Measurements from ENCODE around the genes FAM25A and NUTM2D.

DNA sequence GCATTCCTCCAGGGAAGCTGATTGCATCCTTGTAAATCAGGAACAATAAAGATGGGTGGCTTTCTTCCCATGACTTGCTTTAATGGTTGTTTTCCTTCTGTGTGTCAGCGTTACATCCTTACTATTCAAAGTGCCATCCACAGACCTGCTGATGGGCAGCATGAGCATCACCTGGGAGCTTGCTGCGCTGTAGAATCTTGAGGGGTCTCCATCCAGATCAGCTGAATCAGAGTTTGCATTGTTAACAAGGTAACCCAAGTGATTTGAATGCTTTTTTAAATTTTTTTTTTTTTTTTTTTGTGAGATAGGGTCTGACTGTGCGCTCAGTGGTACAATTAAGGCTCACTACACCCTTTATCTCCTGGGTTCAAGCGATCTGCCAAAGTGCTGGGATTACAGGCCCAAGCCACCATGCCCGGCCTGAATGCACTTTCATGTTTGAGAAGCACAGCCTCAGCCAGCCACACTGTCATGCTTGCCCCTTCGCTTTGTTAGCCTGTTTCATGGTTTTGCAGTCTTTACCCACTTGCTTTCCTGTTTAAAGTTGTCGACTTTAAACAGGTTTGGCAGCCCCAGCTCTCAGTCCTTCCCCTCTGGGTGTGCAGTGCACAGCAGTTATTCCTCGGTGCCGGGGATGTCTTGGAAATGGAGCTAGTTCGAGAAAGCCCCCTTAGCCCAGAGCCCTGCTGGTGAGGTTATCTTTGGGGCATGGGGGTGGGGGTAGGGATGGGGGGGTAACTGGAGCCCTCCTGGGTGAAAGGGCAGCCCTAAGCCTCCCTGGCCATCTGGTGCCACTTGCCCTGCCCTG is 14.5 kb downstream of the TSPAN14 start:
- PRO-cap: no peak

- PRO-cap: bidirectional peak, plus-strand start at chr10:80499123, minus-strand start at chr10:80498899
These were observed 38.8 kb upstream of the SH2D4B start for GRCh38 chr10:80498643-80499528.

DNA sequence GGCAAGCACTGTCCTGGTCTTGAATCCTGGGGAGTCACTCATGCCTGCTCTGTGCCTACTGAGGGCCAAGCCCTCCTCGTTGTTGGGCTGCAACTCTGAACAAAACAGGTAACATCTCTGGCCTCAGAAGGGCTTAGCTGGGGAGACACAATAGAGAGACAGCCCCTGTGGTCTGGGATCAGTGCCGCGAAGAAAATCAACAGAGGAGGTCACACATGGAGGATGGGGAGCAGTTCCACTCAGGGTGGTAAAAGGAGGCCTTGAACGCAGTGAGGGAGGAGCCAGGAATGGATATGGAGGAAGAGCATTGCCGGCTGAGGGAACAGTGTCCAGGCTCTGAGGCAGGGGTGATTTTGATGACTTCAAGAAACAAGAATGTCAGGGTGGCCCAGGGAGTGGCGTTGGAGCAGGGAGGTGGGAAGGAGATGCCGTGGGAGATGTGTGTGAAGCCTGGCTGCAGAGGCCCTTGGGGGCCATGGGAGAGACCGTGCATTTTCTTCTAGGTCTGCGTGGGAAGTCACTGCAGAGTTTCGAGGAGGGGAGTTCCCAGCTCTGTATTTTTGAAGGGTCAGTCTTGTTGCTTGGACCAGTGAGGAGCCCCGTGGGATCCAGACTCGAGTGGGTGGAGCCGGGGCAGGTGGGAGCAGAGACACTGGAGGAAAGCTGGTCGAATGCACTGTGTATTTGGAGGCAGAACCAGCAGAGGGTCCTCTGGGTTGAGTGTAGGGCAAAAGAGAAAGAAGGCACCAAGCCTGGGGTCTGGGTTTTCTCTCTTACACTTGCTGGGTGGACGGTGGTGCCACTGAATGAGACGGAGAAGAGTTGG is 35.7 kb upstream of the SH2D4B start:
- PRO-cap: no peak

DNA sequence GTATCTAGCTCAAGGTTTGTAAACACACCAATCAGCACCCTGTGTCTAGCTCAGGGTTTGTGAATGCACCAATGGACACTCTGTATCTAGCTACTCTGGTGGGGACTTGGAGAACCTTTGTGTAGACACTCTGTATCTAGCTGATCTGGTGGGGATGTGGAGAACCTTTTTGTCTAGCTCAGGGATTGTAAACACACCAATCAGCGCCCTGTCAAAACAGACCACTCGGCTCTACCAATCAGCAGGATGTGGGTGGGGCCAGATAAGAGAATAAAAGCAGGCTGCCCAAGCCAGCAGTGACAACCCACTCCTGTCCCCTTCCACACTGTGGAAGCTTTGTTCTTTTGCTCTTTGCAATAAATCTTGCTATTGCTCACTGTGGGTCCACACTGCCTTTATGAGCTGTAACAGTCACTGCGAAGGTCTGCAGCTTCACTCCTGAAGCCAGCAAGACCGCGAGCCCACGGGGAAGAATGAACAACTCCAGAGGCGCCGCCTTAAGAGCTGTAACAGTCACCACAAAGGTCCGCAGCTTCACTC is 6.1 kb downstream of the SH2D4B start:
- PRO-cap: no peak

DNA sequence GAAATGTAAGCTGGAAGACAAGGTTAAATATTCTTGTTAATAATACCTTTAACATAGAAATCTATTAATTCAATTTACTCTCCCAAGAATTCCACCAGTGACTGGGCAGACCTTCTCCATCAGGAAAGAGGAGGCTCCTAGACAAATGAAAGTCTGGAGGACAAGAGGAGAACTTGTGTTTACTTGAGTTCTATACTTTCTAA is 389.1 kb upstream of the NRG3 start:
- PRO-cap: no peak

GRCh38 chr10:81875295-81875971 is 439 bp downstream of the NRG3 start:
- PRO-cap: no peak

DNA sequence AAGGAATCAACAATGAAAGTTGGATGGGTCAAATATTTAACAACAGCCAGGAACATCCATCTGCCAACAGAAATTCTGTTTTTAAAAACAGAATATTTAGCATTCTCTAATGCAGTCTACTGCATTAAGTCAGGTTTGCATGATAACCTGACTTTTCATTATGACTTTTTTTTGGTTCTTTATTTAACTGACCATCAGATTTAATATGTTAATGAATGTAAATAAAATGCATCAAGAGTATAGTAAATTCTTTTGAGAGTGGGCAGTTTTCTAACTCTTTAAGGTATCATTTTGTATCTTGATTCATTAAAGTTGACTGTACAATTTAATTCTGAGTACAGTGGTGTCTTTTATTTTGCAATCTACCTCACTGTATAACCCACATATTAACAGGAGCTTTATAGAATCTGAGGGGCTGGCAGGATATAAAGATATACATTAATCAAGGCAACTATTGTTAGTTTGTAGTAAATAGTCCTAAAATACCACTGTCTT is 328.8 kb downstream of the NRG3 start:
- PRO-cap: no peak

GRCh38 chr10:83539675-83540385 is 599.5 kb upstream of the GHITM start:
- PRO-cap: unidirectional peak, plus-strand start at chr10:83540297

DNA sequence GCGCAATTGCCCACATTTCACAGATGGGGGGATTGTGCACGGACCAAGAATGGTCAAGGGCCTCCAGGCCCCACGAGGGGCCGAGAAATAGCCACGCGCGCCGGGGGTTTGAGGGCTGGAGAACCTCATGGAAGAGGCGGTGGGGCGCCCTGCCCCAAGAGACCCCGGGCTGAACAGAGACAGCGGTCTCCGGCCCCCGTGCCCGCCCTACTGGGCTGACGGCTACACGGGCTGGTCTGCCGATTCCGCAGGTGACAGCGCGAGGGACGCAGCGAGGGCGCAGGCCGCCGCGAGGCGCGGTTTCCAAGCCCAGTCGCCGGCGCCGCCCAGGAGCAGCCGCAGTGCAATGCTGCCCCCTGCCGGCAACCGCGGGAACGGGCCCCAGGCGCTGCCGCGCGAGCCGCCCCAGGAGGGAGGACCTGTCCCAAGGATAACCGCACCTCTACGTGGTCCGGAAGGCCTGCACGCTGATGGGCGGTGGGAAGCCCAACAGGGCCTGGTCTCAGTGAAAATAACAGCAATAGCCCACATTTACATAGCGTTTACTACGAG is 10.5 kb upstream of the GRID1 start:
- PRO-cap: no peak

DNA sequence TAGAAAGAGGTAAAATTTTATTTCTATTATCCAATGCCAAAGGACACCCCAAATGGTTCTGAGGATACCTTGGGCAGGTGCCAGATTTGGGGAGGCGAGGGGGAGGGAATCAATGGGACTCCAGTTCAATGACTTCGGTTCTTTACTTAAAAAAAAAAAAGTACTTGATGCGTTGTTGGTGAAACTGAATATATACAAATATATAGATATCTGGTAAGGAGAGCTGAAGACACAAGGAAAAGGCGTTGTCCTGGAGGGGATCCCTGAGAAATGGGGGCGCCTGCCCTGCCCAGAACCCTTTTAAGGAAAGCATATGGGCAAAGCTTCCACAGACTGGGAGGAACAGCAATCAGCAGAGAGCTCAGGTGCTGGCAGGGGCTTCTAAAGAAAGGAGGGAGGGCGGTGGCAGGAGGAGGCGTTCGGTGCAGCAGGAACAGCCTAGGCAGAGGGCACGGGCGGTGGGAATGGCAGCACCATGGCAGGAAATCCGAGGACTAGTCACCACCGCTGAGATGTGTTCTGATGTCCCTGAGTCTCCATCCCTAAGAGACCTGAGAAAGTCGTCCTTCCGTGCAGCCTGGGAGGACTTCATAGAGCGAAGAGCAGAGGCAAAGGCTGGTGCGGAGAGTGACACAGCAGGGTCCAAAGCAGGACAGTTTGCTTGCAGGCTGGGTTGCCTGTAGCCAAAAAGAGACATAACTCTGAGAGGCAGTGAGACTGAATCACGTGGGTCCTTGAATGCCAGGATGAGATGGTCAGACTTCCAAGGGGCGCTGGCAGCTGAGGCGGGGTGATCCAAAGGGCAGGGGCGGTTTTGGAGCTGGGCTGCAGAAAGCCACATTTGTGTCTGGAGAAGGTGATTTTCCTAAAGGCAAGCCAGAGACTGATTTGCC is 35.6 kb upstream of the GRID1 start:
- PRO-cap: no peak

DNA sequence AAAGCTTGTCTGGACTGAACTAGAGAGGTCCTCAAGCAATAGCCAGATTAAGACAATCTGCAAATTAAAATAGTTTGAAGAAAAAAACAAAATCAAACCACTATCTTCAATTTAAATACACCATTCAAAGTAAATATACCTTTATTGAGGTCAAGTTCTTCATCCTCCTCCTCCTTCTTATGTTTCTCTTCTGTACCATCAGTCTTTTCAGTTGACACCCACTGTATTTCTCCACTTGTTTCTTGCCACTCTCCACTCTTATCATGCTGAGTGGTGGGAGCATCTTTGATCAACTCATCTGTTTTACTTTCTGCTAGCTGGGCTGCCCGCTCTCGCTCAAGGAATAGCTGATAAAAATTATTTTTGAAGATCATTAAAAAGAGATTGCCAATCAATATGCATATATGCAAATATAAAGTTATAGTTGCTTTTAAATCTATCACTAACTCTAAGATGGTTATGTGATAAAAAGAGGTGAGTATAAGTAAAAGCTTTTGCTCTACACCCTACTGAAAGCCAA is 75.4 kb downstream of the WAPL start:
- PRO-cap: no peak

GRCh38 chr10:86485993-86486454 is 35.6 kb downstream of the WAPL start:
- PRO-cap: no peak

- PRO-cap: no peak
These were observed 1.0 kb downstream of the LDB3 start for GRCh38 chr10:86669180-86669940.

- PRO-cap: unidirectional peak, plus-strand start at chr10:86686217; unidirectional peak, plus-strand start at chr10:86686334
These were observed 17.9 kb downstream of the LDB3 start for GRCh38 chr10:86686112-86686632.

DNA sequence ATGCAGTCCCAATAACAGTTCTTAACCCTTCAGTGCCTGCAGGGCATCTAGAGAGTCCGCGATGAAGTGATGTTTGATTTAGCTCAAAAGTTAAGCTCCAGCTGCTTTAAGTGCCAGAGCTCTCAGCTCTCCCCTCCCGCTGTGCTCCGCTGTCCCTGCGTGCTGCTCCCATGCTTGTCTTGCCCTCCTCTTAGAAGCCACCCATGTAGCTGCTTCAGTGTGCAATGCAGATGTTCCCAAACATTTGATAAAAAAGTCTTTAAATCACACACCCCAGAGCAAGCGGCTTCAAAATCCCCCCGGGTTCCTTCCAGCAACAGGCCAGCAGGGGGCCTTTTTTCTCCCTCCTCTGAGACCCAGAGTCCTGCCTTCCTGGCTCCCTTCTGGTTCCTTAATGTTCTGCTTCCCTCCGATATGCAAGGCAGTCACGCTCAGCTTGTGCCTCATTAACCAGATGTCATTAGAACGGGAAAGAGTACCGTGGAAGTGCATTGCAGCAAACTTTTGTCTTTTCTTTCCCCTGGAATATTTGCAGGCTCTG is 25.4 kb downstream of the LDB3 start:
- PRO-cap: no peak

DNA sequence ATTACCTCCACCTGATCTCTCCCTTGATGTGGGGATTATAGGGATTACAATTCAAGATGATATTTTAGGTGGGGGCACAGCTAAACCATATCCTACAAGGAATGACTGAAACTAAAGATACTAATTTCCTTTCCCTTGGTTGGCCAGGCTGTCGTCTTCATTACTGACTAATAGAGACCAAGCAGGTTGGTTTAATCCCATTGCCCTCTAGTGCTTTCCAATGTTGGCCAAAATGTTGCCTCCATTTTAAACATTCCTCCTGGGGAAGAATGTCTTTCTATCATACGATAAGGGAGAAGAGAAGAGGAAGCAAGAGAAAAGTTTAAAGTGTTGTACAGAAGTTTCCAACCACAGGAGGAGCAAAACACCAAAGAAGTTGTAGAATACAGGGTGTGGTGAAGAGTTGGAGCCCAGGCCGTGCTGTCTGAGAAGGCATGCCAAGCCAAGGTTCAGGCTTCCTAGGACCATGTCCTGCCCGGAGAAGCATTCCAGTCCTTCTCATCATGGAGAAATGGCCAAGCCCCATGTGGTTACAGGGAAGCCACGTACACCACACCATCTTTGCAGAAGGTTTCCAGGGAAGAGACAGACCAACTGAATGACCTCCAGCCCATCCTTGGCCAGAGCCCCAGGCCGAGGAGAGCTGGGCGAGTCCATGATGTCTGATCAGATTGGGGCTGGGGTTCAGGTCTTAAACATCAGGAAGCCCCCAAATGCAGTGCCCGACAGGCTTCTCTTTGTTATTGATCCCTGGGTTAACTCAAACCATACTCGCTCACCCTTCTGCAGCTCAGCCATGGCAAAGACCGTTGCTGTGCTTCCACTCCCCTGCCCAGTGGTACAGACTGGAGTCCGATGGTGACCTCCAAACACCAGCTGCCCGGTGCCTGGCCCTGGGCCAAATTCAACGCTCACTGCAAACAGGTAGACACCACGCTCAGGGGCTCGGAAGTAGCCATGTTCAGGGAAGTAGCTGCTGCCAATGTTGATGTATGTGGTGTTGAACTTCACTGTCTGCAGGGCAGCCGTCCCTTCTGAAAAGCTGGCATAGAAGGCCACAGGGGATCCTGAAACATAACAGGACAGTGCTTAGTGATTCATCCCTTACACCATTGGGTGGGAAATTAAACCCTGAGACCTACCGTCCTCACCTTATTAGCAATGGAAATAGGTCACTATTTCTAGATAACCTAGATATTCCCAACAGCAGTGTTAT is 20.9 kb downstream of the MMRN2 start:
- PRO-cap: no peak

GRCh38 chr10:86970598-86971414 is 2.5 kb downstream of the ADIRF start:
- PRO-cap: bidirectional peak, plus-strand start at chr10:86970747, minus-strand start at chr10:86970657; unidirectional peak, minus-strand start at chr10:86971004; unidirectional peak, minus-strand start at chr10:86971025; bidirectional peak, plus-strand start at chr10:86971383, minus-strand start at chr10:86971240

DNA sequence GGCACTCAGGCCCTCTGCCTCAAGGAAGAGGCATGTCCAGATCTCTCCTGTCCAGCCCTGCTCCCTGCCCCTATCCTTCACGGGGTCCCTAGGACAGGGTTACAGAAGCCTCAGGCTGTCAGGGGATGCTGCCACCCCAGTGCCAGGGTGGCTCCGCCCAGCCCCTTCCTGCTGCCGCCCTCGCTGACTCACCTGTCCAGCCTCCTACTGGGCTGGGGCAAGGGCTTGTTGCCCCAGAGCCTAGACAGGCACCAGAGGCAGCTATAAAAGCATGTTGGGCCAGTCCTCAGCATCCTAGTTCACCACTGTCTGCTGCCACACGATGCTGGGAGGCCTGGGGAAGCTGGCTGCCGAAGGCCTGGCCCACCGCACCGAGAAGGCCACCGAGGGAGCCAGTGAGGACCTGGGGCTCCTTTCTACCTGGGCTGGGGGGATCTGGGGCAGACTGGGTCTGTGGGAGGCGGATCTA is at the start of gene FAM25A:
TSS of gene FAM25A (plus strand) at position 292 of the 469 bp plus-strand sequence.
- PRO-cap: no peak

DNA sequence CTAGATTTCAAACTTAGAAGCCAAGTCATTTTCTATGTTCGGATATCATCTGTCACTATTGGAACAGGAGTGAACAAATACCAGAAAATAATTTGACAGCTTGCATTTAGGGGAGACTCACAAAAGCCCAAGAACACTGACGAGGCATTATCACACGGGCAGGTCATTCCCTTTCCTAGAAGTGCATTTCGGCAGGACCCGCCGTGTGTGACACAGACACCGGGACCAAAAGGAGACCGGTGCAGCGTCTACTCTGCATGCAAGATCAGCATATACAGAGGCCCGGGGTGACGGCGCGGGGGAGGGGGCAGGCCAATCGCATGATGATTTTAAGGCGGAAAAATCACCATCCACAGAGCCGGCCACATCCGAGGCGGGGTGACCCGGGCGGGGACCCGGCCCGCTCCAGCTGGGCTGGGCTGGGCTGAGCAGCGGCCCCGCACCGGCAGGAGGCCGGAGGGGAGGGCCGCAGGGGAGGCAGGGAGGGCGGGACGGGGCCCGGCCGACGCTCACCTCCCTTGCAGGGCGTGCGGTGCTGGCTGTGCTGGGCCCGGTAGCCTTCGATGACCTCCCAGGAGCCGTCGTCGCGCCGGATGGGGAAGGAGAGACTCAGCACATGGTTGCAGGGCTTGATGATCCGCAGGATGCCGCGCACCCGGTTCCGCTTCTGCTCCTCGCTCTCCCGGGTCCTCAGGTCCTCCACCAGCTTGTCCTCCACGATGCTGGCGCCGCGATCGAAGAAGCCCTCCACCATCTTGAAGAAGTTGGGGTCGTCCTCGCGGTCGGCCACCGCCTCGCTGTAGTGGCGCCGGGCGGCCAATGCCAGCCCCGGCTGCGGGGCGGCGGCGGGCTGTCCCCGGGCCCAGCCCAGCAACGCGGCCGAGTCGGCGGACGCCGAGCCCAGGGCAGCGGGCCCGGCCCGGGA is 569 bp downstream of the GLUD1 start:
- PRO-cap: bidirectional peak, plus-strand start at position 277 of the sequence, minus-strand start at position 238 of the sequence

- PRO-cap: no peak
These were observed at the start of gene NUTM2D for GRCh38 chr10:87357568-87357849. Gene NUTM2D (plus strand): TSS chr10:87357744.